Osteoblast (primary cell): ENCODE results near the gene TMEM134.

GRCh38 chr11:67267217-67268002 is 1.1 kb downstream of the GRK2 start:
- CAGE, long polyA plus RNA = no peak
- RRBS = no CpG with 5 or more reads among the region's 27 CpGs

DNA sequence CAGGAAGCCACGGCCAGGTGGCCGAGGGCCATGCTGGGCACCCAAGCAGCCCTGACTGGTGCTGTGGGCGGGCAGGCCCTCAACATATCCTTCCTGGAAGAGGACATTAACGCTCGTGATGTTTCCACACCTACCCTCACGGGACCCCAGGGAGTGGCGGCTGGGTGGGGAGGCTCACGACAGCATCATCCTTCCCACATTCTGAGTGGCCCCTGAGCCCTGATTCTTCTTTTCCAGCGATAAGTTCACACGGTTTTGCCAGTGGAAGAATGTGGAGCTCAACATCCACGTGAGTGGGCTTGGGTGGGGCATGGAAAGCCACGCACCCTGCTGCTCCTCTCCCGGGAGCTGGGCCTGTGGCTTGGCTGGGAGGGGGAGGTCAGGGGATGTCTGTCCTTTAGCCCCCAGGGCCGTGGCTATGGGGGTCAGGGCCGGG is 8.6 kb upstream of the ANKRD13D start:
- CAGE, long polyA plus RNA = no peak
- RRBS = 80% methylated on average over 3 of the region's 15 CpGs

DNA sequence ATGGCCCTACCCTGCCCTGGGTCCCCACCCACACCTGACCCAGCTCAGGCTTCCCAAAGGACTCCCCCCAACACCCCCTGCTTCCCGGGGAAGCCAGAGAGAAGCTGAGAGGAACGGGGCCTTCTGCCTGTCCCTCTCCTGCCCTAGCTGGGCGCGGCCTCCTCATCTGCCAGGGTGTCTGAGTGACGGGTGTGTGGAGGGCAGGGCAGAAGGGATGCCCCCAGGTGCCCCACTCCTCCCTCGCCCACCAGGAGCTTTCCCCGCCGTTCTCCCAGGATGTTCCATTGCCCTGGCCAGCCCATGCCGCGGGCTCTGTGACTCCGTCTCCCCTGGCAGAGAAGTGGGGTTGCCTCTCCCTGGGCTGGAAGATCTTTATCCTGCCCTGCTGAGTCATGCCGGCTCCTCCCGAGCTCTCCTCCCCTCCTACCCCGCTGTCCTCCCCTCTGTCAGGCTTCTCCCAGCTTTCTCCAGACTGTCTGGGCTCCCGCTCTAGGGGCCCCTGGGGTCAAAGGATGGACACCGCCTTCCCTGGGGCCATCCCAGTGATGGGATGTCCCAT is 6.1 kb upstream of the CLCF1 start:
- CAGE, long polyA plus RNA = no peak
- RRBS = no CpG with 5 or more reads among the region's 16 CpGs

- CAGE, long polyA plus RNA = no peak
- RRBS = no CpG with 5 or more reads among the region's 14 CpGs
Observed at GRCh38 chr11:67436921-67437402, 520 bp downstream of the PTPRCAP start.

GRCh38 chr11:67468708-67469625 is at the start of gene TMEM134:
TSS of gene TMEM134 (minus strand) at chr11:67469251.
- CAGE, long polyA plus RNA = start-site peak on the minus strand at chr11:67469162-67469262, 1,985 and 1,302 reads in 2 replicates
- RRBS = 3% methylated on average over 19 of the region's 83 CpGs

GRCh38 chr11:67491682-67492486 is 9.1 kb downstream of the AIP start:
- CAGE, long polyA plus RNA = no peak
- RRBS = no CpG with 5 or more reads among the region's 29 CpGs

- CAGE, long polyA plus RNA = no peak
- RRBS = no CpG with 5 or more reads among the region's 8 CpGs
Observed at GRCh38 chr11:67582580-67582979, 1.0 kb upstream of the GSTP1 start.

DNA sequence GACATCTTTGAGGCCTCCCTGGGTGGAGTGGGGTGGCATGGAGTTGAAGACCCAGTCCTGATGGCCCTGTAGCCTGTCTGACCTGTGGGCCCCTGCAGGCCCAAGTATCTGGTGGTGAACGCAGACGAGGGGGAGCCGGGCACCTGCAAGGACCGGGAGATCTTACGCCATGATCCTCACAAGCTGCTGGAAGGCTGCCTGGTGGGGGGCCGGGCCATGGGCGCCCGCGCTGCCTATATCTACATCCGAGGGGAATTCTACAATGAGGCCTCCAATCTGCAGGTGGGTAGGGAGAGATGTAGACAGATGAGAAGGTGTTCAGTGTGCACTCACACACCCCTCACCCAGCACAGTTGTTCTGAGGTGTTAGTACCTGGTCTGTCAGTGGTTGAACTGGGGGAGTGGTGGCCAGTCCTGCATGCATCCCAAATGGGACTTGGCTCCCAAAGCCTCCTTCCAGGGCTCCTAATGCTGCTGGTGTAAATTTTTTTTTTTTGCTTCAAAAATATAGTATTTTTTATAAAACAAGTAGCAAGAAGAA is 2.7 kb downstream of the NDUFV1 start:
- CAGE, long polyA plus RNA = no peak
- RRBS = 87% methylated on average over 3 of the region's 10 CpGs

GRCh38 chr11:67613567-67614960 is 7.3 kb downstream of the NDUFV1 start:
- CAGE, long polyA plus RNA = no peak
- RRBS = 28% methylated on average over 4 of the region's 33 CpGs

DNA sequence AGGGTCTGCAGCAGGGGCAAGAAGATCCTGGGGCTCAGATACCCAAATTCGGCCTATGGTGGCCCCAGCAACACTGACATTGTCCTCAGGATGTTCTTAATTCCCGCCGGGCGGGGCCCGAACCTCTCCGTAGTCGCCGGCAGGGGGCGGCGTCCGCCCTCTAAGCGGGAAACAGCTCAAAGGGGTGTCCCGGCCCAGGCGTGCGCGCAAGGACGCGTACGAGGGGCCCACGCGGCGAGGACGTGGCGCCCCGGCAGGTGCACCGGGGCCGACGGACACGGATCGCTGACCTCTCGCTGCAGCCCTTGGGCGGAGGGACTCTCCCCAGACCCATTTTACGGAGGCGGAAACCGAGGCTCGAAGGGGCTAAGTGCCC is 479 bp downstream of the NUDT8 start:
- CAGE, long polyA plus RNA = no peak
- RRBS = 2% methylated on average over 20 of the region's 36 CpGs

- CAGE, long polyA plus RNA = no peak
- RRBS = no CpG with 5 or more reads among the region's 12 CpGs
Observed at GRCh38 chr11:67644910-67645487, 5.4 kb upstream of the TBX10 start.

DNA sequence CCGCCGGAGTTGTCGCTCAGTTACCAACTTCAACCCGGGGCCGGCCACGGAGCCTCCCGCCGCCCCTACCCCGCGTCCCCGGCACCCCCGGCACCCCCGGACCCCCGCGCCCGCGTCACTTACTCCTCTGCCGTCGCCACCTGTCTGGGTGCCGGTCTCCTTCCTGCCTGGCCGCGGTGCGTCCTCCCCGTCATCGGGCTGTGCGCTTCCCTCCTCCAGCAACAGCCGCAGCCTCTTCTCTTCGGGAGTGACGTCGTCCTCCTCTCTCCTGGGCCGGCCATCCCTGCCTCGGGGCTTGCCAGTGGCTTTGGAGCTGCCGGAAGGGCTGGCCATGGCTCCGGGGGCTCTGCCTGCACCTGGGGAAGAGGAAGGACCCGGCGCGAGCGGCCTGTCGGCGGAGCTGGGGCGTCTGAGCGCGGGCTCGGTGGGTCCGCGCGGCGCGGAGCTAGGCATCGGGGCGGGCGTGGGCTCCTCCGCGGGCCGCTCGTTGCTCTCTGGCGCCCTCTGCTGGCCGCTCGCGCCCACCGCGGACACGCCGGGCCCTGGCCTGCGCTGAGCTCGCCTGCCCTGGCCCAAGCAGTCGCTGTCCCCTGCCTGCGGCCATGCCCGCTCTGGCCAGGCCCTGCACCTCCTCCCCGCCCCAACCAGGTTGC is 48.4 kb downstream of the UNC93B1 start:
- CAGE, long polyA plus RNA = no peak
- RRBS = no CpG with 5 or more reads among the region's 70 CpGs

DNA sequence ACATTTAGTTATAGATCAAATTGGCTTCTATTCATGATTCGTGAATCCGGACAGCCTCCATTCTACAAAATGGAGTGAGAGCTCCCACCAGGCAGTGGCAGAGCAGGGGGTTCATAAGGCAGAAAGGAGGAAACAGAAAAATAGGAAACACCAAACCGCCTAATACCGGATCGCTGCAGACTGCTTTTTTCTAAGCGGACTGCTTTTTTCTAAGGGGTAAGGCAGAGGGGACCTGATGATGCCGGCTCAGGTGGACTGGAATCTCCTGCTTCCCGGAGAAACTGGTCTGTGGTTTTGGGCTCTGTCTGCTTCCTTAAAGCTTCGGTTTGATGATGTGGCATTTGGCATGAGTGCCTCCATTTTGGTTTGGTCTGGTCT is 986 bp downstream of the ALDH3B1 start:
- CAGE, long polyA plus RNA = no peak
- RRBS = 67% methylated on average over 6 of the region's 9 CpGs

GRCh38 chr11:68020377-68021132 is 9.9 kb upstream of the NDUFS8 start:
- CAGE, long polyA plus RNA = no peak
- RRBS = no CpG with 5 or more reads among the region's 19 CpGs

- CAGE, long polyA plus RNA = no peak
- RRBS = 13% methylated on average over 10 of the region's 25 CpGs
Observed at GRCh38 chr11:68040103-68041031, 1.5 kb downstream of the TCIRG1 start.

DNA sequence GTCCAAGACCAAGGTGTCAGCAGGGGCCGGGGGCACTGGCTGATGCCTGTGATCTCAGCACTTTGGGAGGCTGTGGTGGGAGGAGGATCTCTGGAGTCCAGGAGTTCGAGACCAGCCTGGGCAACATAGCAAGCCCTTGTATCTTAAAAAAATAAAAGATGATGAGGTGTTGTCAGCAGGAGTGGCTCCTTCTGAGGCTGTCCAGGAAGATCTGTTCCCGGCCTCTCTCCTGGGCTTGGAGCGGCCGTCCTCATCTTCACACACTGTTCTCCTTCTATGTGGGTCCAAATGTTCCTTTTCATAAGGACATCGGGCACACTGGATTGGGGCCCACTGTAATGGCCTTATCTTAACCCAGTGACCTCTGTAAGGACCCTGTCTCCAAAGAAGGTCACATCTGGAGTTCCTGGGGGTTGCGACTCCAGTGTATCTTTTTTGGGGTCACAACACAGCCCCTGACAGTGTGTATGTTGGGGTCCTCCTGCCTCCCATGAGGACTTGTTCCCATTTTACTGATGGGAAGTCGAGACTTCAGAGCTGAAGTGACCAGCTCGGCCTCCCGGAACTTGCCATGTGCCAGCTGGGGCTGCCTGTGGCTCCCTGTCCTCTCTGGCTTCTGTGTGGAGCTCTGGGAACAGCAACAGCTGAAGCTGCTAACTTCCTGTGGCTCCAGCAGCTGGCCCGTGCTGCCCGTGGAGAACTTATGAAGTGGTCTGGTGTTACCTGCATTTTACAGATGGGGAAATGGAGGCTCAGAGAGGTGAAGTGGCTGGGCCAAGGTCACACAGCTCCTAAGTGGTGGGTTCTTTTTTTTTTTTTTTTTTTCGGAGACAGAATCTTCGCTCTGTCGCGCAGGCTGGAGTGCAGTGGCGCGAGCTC is 7.6 kb downstream of the TCIRG1 start:
- CAGE, long polyA plus RNA = no peak
- RRBS = 85% methylated on average over 1 of the region's 18 CpGs

GRCh38 chr11:68064358-68064910 is 25.6 kb downstream of the TCIRG1 start:
- CAGE, long polyA plus RNA = no peak
- RRBS = no CpG with 5 or more reads among the region's 3 CpGs

DNA sequence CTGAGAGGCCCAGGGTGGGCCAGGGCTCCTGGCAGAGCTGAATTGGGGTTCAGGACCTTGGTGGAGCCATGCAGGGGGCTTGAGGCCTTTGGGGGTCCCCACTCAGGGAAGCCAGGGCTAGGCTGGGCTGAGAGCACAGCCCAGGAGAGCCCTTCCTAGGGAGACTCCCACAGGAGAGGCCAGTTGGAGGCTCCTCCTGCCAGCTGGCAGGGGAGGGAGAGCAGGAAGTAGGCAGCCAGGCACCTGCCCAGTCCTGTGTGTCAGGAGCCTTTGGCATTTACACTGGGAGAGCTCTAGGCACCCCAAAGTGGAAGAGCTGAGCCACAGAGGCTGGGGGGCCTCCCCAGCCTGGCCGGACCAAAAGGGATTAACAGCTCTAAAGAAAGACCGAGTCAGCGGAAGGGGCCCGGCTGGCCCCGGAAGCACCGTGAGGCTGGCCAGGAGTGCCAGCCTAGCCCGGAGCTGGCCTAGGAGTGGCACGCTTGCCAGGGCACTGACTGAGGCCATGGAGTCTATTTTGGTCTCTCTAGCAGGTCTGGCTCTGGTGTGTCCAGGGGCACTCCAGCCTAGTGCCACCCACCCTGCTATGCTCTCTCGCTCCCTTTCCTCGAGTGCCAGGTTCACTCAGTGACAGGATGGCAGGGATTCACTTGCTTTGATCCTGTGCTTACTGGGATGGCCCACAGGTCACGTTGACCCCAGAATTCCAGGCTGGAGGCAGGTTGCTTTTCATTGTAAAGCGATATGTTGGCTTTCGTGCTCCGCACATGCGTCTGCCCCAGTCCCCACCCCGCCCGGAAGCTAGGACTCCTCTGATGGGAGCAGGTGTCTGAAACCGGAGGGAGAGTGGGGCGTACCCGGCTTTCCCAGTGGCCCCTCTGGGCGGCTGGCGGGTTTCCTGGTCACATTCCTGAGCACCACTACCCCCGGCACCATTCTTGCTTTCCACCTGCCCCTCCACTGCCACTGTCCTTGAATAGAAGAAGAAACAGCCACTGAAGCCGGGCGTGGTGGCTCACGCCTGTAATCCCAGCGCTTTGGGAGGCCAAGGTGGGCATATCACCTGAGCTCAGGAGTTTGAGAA is 3.3 kb upstream of the KMT5B start:
- CAGE, long polyA plus RNA = no peak
- RRBS = 47% methylated on average over 9 of the region's 27 CpGs

DNA sequence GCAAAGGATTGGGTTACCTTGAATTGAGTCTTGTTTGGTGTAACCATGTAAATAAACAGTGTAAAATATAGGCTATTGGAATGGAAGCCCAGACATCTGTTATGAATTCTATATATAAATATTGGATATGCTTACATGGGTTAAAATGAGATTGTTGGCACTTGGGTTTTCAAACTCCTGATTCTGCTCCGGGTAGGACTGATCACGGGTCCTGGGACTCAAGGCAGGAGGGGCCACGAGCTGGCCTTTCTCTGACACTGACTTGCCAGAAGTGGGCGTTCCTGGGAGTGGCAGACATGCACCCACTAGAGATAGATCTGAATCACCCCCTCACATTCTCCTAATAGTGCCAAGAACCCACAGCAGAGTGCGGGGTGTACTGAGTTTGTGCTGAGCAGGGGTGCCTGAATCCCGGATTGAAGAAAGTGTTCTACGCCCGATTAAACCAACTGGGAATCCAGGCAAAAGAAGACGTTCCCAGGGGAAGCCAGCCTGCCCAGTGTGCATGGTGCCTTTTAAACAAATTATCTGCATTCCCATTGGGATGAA is 26.0 kb downstream of the LRP5 start:
- CAGE, long polyA plus RNA = no peak
- RRBS = no CpG with 5 or more reads among the region's 9 CpGs

DNA sequence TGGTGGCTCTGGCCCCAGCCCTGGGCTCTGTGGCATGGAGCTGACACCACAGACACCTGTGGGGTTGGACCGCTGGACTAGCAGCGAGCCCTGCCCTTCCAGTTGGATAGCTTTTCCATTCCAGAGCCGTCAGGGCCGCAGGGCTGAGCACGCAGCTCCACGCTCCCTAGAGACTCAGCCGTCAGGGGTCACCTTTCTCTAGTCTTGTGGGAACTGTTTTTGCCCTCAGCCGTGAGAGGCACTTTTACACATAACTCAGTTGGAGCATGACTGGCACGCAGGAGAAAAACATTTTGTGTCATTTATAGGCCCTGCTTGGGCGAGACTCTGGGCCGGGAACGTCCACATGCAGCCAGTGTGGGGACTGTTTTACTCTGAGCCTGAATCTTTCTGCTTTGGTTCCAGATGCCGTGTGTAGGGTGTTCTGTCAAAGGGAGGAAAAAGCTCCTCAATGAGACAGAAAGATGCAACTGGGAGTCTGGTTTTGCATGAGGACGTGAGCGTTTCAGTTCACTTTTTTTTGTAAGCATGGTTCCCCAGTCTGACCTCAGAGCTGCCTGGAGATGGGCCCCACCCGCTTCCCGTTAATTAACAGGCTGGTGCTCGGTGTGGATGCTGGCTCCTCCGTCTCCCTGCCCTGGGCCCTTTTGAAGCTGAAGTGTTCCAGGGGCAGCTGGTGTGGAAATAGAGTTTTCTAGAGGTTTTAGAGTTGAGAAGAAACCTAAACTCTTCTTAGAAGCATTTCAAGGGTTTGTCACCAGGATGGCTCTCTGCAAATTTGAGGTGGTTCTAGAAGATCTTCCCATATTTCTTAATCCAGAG is 58.3 kb downstream of the LRP5 start:
- CAGE, long polyA plus RNA = no peak
- RRBS = no CpG with 5 or more reads among the region's 19 CpGs